Sigmoid colon (tissue), 4 donors: ENCODE measurements around the gene COBL.

GRCh38 chr7:50306142-50306854, 1.8 kb downstream of the IKZF1 start:
- PRO-cap, result no peak
- RAMPAGE, long total RNA, 4 experiments, result no peak in any of the 4 experiments

DNA sequence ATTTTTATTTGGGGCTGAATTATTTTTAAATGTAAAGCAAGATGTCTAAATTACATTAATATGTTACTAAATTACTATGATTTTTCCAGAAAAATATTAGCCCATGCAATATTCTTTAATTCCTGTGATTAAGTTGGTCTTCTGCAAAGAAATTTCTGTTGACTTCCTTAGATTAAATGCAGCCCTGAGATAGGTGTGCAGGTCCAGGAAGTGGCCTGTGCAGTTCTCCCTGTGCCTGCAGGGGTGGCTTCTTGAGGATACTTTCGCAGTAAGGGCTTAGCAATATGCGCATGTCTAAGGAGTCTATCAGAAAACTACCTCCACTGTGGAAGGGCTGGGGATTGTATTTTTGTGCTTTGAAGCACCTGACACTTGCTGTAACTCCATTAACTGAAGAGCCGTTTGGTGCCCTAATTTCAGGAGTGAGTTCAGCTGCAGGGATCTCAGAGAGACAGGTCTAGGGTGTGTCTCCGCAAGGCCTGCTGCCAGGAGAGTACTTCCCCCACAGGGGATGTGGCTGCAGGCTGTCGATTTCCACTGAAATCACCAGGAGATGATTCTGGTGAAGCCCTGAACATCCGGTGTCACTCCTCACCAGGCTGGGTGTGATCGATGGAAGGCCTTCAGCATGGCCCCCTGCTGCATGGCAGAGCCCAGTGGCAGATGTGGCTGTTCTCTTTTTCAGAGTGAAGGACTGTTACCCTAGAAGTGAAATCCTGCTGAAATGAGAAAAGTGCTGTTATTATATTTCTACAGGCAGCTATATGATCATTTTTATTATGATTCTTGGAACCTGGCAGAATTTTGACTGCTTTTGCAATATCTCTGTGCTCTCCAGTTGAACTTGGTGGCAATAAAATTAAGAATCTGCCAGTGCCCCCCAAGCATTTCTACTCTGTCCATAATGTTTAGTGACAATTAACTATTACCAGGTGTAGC, 35.6 kb downstream of the IKZF1 start:
- PRO-cap, result no peak
- RAMPAGE, long total RNA, 4 experiments, result no peak in any of the 4 experiments

DNA sequence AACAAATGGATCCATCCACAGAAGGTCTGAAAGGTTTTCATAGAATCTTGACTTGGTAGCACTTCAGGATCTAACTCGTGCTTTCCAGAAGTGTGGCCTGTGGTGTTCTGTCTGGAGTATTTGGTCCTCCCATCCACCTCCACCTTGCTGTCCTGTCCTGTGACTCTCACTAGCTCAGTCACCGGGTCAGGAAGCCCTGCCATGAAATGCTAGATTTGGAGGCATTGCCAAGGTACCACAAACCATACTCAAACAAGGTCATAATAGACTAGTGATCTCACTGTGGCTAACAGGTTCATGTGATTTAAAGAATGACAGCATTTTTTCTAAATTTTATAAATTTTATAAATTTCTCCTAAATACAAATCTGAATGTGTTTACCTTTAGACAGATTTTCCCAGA, 59.2 kb downstream of the IKZF1 start:
- PRO-cap, result no peak
- RAMPAGE, long total RNA, 4 experiments, result no peak in any of the 4 experiments

DNA sequence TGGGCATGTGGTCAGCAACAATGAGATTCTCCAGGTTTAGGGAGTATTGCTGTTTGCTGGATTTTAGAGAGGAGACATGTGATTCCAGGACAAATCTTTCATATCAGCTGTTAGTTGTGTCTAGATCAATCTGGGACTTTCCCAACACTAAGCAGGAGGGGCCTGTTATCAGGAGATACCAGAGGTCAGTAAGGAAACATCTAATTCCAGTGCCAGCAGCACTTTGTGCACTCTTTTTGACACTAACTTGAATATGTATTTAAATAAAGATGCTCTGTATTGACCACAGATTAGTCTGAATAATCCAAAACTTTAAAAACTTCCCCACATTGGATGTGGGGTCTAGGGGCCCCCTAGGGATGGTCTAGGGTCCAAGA, 6.3 kb upstream of the FIGNL1 start:
- PRO-cap, result no peak
- RAMPAGE, long total RNA, 4 experiments, result no peak in any of the 4 experiments

GRCh38 chr7:50513564-50513953, 51.6 kb downstream of the DDC start:
- PRO-cap, result no peak
- RAMPAGE, long total RNA, 4 experiments, result no peak in any of the 4 experiments

- PRO-cap, result no peak
- RAMPAGE, long total RNA, 4 experiments, result no peak in any of the 4 experiments
These were observed 30.0 kb upstream of the DDC start for GRCh38 chr7:50595133-50595711.

- PRO-cap, result no peak
- RAMPAGE, long total RNA, 4 experiments, result no peak in any of the 4 experiments
These were observed 23.5 kb downstream of the GRB10 start for GRCh38 chr7:50759268-50759501.

DNA sequence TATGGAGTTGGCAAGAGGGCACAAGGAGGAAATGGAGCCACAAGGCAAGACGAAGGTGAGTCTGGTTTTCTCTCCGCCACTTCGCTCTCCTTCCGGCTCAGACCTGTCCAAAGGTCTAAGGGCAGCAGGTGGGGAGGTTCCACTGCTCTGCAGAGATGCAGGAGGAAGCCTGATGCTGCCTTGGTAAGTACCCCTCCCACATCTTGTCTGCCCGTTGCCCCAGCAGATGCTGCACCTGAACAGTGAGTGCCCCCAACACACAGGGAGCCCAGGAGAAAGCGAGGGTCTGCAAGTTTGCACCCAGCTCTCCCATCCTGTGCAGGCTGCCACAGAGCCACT, 235.3 kb downstream of the COBL start:
- PRO-cap, result no peak
- RAMPAGE, long total RNA, 4 experiments, result no peak in any of the 4 experiments

GRCh38 chr7:51133917-51134178, 182.8 kb downstream of the COBL start:
- PRO-cap, result no peak
- RAMPAGE, long total RNA, 4 experiments, result no peak in any of the 4 experiments

DNA sequence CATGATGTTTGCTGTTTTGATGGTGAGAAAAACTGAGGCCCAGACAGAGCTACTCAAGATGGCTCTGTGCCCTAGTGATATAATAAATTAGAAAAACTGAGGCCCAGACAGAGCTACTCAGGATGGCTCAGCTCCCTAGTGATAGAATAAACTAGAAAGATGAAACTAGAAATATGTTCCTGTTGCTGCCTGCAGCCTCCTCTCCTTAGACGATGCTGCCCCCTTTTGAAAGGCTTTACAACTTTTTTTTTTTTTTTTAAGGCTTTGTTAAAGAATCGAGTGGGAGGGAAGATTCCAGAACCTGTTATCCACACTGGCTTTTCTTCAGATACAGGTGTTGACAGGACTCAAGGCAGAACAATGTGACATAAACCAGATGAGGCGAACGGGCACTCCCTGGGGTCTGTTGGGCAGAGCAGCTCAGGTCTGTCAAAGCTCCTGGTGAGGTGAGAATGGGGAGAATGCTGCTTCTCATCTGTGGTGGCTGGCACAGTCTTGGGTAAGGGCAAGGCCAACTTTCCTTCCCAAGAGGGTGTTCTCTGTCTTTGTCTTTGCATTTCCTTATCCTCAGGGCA, 175.1 kb downstream of the COBL start:
- PRO-cap, result no peak
- RAMPAGE, long total RNA, 4 experiments, result no peak in any of the 4 experiments

- PRO-cap, result no peak
- RAMPAGE, long total RNA, 4 experiments, result no peak in any of the 4 experiments
These were observed at the start of gene COBL for GRCh38 chr7:51316313-51317331. TSS of gene COBL (minus strand) at chr7:51316809.

GRCh38 chr7:55019790-55020147, 952 bp downstream of the EGFR start:
- PRO-cap, result no peak
- RAMPAGE, long total RNA, 4 experiments, result no peak in any of the 4 experiments

DNA sequence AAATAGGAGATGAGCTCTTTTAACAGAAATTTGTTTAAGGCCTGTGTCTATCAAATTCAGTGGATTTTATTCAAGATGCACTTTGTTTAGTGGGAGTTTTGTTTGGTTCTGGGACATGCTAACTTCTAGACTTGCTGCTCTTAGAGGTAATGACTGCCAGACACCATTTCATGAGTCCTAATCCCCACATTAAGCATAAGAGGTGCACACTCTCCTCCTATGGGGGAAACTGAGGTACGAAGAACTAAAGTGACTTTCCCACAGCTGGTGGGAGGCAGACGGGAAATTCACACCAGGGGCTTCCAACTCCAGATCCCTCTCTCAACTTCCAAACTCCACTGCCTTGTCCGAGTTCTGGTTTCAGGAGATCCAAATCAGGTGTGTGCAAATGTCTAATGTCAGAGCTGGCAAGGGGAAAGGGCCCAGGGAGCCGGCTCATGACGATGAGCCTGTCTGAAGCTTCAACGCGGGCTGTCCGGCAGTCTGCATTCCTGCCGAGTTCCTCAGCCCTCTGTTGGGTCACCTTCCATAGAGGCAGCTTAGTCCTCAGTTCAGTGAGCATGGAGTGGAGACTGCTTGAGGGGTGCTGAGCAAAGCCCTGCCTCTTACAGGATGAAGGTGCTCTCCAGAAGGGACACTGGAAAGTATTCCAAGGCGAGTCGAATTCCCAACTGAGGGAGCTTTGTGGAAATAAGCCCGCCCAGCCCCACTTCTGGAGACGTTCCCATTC, 3.0 kb downstream of the EGFR start:
- PRO-cap, result no peak
- RAMPAGE, long total RNA, 4 experiments, result no peak in any of the 4 experiments

DNA sequence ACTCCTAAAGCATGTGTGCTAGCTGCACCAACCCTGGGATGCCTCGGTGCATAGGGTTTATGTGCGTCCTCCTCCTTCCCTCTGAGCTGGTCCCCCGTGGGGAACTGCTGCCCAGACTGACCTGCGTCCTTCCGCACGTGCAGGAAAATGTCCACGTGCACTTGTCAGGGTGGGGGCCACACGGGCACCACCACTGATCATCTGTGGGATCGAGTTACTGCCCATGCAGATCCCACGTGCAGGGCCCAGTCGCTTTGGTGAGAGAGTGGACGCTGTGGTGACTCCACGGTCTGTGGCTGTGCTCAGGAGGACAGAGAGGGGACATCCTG, 59.6 kb downstream of the EGFR start:
- PRO-cap, result no peak
- RAMPAGE, long total RNA, 4 experiments, result no peak in any of the 4 experiments

- PRO-cap, result no peak
- RAMPAGE, long total RNA, 4 experiments, result no peak in any of the 4 experiments
These were observed 67.6 kb downstream of the EGFR start for GRCh38 chr7:55086314-55086992.

- PRO-cap, result unidirectional peak, plus-strand start at chr7:55100832
- RAMPAGE, long total RNA, 4 experiments, result no peak in any of the 4 experiments
These were observed 81.5 kb downstream of the EGFR start for GRCh38 chr7:55100085-55100974.

- PRO-cap, result no peak
- RAMPAGE, long total RNA, 4 experiments, result no peak in any of the 4 experiments
These were observed 138.6 kb downstream of the EGFR start for GRCh38 chr7:55157196-55157985.

DNA sequence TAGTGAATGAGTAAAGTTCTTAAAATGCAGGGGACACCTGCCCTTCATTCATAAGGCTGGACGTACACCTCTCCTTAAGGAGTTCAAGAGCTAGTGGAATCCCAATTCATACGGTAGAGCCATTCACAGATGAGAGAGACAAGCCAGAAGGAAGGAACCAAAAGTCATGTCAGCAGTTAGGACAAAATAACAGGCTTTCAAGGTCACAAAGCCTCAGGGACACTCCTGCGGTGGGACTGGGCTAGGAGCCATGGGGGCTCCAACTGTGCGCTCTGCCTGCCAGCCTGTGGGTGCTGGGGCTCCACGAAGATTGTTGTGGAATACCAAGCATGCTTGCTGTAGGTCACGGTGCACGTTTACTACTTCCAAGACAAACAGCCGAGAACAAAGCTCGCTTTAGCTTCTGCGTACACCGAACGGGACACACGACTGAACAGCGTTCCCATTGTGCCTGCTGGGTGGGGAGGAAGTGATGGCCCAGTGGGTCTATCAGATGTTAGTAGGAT, 158.7 kb downstream of the EGFR start:
- PRO-cap, result no peak
- RAMPAGE, long total RNA, 4 experiments, result no peak in any of the 4 experiments

GRCh38 chr7:55427792-55428683, 62.9 kb downstream of the LANCL2 start:
- PRO-cap, result no peak
- RAMPAGE, long total RNA, 4 experiments, result no peak in any of the 4 experiments

GRCh38 chr7:55475393-55475884, 96.9 kb downstream of the VOPP1 start:
- PRO-cap, result no peak
- RAMPAGE, long total RNA, 4 experiments, result no peak in any of the 4 experiments